Tibial nerve (tissue), 3 donors: Measurements from ENCODE around the gene OSTC.

GRCh38 chr4:105471931-105472491 lies 1.9 kb downstream of the PPA2 start:
- PRO-cap, result no peak
- RAMPAGE, long total RNA, 3 experiments, result no peak in any of the 3 experiments

- PRO-cap, result no peak
- RAMPAGE, long total RNA, 3 experiments, result no peak in any of the 3 experiments
These were observed 1.7 kb downstream of the SGMS2 start for GRCh38 chr4:107826076-107827173.

DNA sequence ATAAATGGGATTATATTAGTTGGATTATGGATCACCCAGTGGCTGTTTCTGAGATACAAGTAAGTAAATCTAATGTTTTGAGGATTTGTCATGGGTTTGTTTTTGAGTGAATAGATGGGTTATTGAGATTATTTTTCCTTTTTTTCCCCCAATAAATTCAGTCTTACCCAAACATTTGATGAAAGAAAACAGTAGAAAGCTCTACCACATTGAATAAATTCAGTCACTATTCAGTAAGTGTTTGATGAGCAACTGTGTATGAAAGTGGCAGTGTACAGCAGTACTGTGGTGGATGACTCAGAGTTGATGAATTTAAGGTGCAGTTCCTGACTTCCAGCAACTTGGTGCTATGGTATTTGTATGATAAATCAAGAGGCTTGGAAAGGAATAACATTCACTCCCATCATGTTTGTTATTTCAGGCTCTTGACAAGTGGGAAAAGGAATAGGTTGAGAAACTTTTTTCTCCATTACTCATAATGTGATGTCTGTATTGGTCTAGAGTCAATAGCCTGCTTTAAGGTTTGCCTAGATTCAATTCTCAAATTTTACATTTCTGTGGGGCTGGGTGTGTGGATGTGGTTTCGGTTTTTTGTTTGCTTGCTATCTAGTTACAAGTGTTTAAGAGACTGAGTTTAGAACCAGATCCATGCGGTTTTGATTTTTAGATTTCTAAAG lies 35.3 kb upstream of the CYP2U1 start:
- PRO-cap, result no peak
- RAMPAGE, long total RNA, 3 experiments, result no peak in any of the 3 experiments

GRCh38 chr4:108009534-108010040 lies 19.9 kb downstream of the HADH start:
- PRO-cap, result no peak
- RAMPAGE, long total RNA, 3 experiments, result start-site peak on the plus strand in 1 of 3 experiments, at chr4:108009669-108009873 at its widest, 29 reads per replicate

GRCh38 chr4:108649902-108651164 lies at the start of gene OSTC:
Gene OSTC (plus strand): TSS chr4:108650599.
- PRO-cap, result unidirectional peak, plus-strand start at chr4:108650601
- RAMPAGE, long total RNA, 3 experiments, result start-site peak on the plus strand in 2 of 3 experiments, at chr4:108650607-108650653 at its widest, 107 to 367 reads per replicate

GRCh38 chr4:108651221-108651900 lies 962 bp downstream of the OSTC start:
- PRO-cap, result no peak
- RAMPAGE, long total RNA, 3 experiments, result no peak in any of the 3 experiments

- PRO-cap, result no peak
- RAMPAGE, long total RNA, 3 experiments, result no peak in any of the 3 experiments
These were observed 32.3 kb downstream of the ETNPPL start for GRCh38 chr4:108730548-108731020.

DNA sequence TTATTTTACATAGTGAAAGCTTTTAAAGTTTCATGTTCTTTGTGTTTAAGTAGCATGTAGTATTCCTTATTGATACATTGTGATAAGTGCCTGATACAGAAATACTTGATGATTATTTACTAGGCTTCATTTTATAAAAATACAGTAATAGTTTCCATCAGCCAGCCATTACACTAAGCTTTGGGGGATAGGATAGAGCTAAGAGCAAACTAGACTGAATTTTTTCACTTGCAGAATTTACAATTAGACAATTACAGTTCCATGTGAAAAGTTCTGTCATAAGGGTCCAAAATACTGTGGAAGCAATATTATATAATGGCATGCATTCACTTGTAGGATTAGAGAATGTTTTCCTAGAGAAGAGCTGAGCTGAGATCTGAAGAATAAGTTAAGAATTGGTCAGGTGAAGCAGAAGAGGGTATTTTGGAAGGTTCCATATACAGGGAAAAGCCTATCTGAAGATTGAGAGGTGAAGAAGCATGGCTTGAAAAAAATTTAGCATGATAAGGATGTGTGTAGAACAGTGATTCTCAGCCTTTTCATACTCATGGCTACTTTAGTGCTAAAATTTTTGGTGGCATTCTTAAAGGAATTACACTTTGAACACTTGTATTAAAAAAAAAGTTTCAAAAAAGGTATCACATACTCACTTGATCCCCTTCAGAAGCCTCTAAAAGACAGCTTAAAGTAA lies 13.3 kb downstream of the SEC24B start:
- PRO-cap, result no peak
- RAMPAGE, long total RNA, 3 experiments, result no peak in any of the 3 experiments

DNA sequence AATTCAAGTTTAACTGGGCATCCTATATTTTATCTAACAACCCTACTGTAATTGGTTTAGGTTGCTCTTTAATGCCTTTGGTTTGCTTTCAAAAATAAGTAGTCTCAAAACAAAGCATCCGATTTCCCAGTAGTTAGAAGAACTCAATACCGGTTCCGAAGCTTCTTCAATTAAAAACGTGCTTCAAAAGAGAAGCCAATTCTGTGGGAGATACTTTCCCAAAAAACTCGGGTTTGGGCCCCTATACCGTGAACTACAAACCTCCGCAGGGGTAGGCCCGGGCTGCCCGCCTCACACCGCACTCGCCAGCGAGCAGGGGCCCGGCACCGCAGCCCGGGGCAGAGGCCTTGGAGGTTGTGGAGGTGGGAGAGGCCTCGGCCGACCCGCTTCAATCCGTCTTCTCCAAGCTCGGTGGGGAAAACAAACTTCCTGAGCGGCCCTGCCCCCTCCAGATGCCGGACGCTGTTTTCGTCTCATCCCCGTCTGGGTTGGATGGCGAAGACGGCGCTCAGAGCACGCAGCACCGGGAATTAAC lies 554 bp upstream of the MCUB start:
- PRO-cap, result no peak
- RAMPAGE, long total RNA, 3 experiments, result no peak in any of the 3 experiments

GRCh38 chr4:109650056-109650393 lies 53.2 kb downstream of the CASP6 start:
- PRO-cap, result no peak
- RAMPAGE, long total RNA, 3 experiments, result no peak in any of the 3 experiments

DNA sequence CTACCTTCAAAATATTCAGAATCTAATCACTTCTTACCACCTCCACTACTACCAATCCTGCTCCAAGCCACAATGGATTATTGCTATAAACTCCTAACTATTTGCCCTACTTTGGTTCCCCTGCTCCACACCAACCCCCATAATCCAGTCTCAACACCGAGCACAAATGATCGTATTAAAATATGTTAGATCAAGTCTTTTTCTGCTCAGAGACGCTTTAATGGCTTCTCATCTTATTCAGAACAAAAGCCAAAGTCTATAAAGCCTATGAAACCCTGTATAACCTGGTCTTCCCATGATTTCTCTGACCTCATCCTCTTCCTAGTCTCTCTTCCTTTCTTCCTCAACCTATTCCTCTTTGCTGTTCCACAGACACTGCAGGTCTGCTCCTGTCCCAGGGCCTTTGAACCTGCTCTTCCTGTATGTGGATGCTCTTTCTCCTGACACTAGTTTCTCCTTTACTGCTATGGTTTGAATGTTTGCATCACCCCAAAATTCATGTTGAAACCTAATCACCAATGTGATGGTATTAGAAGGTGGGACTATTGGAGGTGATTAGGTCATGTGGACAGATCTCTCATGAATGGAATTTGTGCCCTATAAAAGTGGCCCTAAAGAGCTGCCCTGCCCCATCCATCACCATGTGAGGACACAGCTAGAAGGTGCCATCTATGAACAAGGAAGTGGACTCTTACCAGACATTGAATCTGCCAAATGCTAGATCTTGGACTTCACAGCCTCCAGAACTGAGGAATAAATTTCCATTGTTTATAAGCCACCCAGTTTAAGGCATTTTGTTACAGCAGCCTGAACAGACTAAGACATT lies 7.8 kb downstream of the PLA2G12A start:
- PRO-cap, result no peak
- RAMPAGE, long total RNA, 3 experiments, result start-site peak on the minus strand in 2 of 3 experiments, centred at positions 534 to 697 of the sequence, 6 to 7 reads per replicate

DNA sequence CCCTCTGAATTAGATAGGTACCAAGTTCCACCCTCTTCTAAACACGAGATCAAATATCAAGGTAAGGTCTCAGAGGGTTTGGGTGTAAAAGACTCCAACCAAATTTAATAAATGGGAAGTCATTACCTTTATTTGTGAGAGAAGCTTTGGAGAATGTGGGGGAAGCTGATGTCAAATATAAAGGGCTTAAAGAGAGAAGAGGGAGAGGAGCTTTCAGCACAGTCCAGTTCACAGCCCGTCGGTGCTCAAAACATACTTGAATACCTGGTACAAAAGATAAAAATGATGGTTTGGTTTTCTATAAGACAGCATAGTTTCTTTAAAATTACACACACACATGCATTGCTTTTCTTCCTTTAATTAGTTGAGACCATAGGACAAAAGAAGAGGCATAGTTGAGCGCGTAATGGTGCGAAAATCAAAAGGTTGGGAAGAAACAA lies 837 bp upstream of the GAR1 start:
- PRO-cap, result no peak
- RAMPAGE, long total RNA, 3 experiments, result no peak in any of the 3 experiments

DNA sequence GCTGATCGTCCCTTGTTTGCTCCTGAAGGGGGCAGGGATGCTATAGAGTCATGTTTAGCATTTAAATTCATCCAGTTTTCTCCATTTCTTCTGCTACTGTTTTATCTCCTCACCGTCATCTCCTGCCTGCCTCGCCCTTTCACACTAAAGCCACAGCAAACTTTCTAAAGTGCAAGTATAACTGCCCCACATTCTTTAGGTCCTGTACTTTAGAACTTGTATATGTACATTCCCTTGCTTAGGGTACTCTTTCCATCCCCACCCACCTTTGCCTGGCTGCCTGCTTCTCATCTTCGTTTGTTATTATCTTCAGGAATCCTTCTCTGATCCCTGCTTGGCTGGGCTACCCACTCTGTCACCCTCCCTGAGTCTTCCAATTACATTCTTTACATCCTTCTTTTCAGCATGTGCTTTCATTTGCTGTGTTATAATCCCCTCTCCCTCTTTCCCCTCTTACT lies 60.5 kb downstream of the EGF start:
- PRO-cap, result no peak
- RAMPAGE, long total RNA, 3 experiments, result no peak in any of the 3 experiments

DNA sequence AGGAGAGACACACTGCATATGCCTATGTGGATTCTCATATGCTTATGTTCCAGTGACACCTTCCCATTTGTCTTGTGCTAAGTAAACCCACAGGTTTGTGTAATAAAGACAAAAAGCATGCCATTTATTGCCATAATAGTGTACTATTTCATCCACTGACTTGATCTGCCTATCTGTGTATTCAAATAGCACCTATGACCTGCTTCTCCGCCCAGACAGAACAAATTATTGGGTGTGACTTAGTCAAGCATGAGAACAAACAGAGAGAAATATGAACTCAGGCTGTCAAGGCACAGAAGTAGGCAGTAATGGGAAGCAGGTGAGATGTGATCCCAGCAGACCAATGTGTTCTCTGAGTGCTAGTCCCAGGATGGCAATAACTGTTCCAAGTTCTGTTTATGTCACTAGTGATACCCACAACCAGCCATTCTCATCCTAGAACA lies 25.4 kb downstream of the ELOVL6 start:
- PRO-cap, result no peak
- RAMPAGE, long total RNA, 3 experiments, result no peak in any of the 3 experiments

DNA sequence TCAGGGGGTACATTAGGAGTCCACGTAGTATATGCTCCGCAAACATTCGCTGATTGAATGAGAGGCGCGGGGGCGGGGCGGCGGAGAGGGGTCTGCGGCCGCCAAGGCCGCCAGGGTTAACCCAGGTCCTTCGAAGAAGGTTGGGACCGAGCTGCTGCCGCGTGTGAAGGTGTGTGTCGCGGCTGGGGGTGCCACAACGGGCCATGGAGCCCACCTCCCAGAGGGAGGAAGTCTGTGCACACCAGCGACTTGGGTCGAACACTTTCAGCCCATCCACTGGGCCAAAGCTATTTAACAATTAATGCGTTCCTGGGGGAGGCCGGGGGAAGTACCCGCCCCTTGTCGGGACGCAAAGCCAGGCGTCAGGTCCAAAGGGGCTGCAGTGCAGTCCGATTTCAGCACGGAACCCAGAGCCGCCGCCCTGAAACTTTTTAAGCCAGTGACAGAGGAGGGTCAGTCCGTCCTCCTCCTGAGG lies 6.5 kb upstream of the PITX2 start:
- PRO-cap, result no peak
- RAMPAGE, long total RNA, 3 experiments, result no peak in any of the 3 experiments

DNA sequence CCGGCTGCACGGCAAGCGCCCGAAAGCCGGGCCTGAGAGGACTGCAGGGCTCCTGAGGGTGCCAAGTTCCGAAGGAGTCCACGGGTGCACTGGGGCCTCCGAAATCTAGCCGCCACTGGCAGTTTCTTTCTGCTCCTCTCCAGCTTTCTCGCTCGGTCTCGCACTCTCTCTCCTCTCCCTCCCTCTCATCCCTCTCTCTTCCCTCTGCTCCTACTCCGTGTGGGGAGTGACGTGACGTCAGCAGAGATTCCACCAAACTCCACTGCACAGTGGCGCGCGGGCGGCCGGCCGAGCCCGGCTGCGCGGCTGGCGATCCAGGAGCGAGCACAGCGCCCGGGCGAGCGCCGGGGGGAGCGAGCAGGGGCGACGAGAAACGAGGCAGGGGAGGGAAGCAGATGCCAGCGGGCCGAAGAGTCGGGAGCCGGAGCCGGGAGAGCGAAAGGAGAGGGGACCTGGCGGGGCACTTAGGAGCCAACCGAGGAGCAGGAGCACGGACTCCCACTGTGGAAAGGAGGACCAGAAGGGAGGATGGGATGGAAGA lies 14.0 kb upstream of the PITX2 start:
- PRO-cap, result no peak
- RAMPAGE, long total RNA, 3 experiments, result no peak in any of the 3 experiments

- PRO-cap, result no peak
- RAMPAGE, long total RNA, 3 experiments, result no peak in any of the 3 experiments
These were observed 426.6 kb upstream of the PITX2 start for GRCh38 chr4:111049537-111049832.

DNA sequence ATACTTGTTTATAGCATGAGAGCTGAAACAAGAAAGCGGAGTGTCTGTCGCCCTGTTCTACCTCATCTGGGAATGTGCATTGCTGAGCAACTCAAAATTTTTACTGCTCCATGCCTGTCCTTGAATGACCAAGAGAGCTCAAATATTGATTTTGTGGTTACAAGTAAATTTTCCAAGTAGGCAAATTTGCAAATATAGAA lies 25.5 kb downstream of the AP1AR start:
- PRO-cap, result no peak
- RAMPAGE, long total RNA, 3 experiments, result no peak in any of the 3 experiments

DNA sequence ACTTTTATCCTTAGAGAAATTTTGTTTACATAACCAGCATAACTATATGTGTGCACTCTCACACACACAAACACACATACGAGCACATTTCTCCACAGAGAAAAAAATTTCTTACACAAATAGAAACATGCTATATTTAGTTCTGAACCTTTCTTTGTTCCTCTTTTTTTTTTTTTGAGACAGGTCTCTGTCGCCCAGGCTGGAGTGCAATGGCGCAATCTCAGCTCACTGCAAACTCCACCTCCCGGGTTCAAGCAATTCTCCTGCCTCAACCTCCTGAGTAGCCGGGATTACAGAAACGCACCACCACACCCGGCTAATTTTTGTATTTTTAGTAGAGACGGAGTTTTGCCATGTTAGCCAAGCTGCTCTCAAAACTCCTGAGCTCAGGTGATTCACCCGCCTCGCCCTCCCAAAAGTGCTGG lies 6.2 kb downstream of the TIFA start:
- PRO-cap, result no peak
- RAMPAGE, long total RNA, 3 experiments, result no peak in any of the 3 experiments

GRCh38 chr4:112287563-112288044 lies 1.9 kb upstream of the TIFA start:
- PRO-cap, result no peak
- RAMPAGE, long total RNA, 3 experiments, result no peak in any of the 3 experiments